ENCODE measurements around a stretch of chr9.

- RRBS, result no CpG with 5 or more reads among the region's 52 CpGs
Observed at GRCh38 chr9:136049549-136050134, 45.4 kb downstream of the NACC2 start.

DNA sequence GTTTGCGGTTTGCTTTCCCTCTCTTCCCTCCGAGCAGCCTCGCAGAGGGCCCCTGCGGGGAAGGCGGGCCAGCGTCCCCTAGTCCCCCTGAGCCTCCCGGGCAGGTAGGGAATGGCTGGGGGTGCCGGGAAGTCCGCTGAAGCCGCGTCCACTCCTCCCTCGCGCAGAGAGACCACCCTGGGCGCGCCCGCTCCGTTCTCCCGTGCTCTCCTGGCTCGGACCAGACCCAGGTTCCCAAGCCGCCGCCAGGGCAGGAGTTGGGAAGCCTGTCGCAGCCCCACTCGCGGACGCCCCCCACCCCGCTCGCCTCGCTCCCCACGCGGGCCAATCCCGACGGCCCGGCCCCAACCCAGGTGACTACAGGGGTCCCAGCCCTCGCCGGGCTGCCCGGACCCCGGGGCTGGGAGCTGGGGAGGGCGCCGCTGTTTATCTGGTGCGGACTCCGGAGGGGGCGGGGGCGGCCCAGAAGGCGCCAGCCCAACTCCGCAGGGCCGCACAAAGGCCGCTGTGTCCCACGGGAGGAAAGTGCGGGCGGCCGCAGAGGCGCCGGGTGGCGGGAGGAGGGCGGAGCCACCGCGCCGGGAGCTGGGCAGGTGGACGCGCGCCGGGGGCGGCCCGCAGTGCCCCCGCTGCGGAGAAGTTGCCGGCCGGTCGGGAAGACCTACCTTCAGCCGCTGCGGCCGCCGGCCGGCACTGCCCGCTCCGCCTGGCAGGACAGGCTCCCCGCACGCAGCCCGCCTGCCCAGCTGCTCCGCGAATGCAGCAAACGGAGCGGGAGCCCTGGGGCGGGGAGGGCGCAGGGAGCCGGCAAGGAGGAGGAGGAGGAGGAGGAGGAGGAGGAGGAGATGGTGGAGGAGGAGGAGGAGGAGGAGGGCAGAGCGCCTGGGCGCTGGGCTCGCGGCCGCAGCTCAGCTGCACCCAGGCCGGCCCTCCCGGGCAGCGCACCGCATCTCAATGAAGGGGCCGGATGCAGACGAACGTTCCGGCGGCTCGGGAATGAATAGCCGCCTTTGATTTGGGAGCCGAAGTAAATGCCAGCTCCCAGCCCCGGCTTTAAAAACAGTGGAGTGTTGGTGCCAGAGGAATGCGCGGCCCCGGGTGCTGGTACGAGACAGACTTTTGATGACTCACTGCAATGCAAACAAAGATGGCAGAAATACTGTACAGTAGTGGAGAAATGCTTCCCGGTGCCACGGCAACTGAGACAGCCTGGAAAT, 43.6 kb downstream of the NACC2 start:
- RRBS, result no CpG with 5 or more reads among the region's 110 CpGs

DNA sequence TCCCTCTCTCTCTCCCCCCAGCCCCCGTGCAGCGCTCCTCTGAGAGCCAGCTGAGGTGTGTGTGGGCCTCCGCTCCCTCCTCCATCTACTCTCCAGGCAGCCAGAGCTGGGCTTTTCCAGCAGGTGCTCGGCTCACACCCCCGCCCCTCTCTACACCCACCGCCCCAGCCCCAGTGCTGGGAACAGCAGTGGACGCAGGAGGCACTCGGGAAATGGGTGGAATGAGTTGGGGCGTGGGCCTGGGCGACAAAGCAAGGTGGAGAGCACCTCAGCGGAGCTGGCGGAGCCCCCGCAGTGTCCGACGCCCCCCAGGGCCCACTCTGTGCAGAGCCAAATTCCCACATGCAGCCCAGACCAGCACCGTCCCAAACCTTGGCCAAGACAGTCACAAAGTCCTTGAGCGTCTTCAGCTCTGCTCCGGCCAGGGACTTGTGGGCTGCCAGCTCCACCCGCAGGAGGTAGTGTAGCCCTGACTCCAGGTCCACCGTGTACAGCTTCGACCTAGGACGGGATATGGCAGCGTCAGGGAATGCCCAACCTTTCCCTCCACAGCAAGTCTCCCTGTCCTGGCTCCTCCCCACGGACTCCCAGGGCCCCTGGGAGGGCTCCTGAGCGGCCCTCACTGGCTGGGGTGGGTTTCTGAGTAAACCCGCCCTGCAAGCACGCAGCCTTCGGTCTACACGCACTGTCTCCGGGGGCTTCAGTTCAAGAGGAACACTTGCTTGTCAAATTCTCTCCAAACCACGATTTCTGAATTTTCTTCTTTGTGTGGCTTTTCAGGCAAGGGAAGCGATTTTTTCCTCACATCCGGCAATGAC, 13.6 kb upstream of the LHX3 start:
- RRBS, result no CpG with 5 or more reads among the region's 33 CpGs

- RRBS, result 93% methylated on average over 4 of the region's 23 CpGs
Observed at GRCh38 chr9:136225110-136225766, 20.3 kb upstream of the LHX3 start.

DNA sequence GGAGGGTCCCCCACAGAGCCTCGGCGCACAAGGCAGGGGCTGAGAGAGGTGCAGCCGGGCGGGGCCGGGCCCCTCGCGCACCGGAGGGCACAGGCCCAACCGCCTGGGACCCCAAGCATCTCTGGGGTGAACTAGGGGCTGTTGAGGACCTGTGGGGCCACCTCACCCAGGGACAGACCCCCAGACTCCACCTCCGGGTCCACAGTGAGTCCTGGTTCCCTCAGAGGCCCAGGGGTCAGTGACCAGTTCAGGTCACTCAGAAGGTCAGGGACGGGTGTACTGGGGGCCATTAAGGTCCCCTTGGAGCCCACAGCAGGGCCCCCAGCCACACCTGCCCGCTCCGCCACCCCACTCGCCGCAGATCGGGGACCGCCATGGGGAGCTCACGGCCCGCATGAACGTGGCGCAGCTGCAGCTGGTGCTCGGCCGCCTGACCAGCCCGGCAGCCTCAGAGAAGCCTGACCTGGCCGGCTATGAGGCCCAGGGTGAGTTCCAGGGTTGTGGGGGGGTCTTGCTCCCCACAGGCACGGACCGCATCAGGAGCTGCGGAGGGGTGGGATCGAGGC, 13.3 kb downstream of the GPSM1 start:
- RRBS, result 83% methylated on average over 3 of the region's 29 CpGs

- RRBS, result 100% methylated on average over 2 of the region's 20 CpGs
Observed at GRCh38 chr9:136344249-136344924, 17.0 kb downstream of the GPSM1 start.

GRCh38 chr9:136408716-136409198, 1.7 kb downstream of the ENTR1 start:
- RRBS, result no CpG with 5 or more reads among the region's 7 CpGs

DNA sequence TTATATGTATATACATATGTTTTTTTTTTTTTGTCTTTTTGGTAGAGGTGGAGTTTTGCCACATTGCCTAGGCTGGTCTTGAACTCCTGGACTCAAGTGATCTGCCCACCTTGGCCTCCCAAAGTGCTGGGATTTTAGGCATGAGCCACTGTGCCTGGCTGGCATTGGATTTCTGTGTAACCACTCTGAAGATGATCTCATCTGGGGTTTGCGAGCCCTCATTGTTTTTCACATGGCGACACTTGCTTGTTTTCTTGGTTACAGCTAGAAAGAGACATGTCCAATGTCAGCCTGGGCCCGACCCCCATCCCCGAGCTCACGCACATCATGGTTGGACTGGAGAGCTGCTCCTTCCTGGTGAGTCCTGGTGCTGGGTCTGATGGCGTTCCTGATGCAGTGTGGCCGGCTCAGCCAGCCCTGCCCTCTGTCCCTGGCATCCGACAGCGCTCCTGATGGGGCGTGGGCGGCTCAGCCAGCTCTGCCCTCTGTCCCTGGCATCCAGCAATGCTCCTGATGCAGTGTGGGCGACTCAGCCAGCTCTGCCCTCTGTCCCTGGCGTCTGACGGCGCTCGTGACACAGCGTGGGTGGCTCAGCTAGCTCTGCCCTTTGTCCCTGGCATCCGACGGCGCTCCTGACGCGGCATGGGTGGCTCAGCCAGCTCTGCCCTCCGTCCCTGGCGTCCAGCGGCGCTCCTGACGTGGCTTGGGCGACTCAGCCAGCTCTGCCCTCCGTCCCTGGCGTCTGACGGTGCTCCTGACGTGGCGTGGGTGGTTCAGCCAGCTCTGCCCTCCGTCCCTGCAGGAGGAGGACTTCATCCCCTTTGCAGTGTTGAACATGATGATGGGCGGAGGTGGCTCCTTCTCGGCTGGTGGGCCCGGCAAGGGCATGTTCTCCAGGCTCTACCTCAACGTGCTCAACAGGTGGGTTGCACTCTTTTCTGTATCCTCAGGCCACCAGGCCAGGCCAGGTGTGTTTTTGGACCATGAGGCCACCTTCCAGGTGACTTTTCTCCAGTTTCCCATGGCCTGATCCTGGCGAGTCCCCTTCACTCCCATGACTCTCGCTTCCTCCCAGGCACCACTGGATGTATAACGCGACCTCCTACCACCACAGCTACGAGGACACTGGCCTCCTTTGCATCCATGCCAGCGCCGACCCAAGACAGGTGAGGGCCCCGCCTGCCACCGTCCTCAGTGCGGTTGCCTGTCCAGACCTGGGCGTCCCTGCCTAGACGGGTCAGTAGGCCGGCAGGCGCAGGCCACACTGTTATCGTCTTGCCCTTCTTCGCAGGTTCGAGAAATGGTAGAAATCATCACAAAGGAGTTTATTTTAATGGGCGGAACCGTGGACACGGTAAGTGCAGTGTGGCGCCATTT, 7.8 kb downstream of the PMPCA start:
- RRBS, result no CpG with 5 or more reads among the region's 59 CpGs

- RRBS, result no CpG with 5 or more reads among the region's 25 CpGs
Observed at GRCh38 chr9:136459666-136460159, 20.1 kb upstream of the INPP5E start.

DNA sequence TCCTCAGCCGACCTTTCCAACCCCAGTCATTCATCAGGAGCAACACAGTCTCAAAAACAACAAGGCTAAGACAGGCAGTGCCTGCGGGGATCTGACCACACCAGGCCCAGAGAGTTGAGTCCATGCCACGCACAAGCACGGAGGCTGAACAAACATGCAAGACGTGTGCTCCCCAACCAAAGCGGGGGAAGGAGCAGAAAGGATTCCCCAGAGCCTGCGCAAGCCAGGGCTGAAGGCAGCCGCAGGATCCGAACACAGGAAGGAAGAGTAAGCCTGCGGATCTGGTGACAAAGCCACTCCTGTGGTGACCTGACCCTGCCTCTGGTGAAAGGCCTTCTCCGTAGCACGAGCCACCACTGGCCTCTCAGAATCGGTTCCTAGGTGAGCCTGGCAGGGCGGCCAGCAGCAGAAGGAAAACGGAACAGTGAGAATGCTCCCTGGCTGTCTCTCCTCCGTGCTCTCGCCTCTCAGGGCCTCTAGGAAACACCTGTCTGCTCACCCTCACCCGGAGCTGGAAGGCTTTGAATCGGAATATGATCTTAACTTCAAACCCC, 12.8 kb downstream of the SEC16A start:
- RRBS, result no CpG with 5 or more reads among the region's 19 CpGs

- RRBS, result 89% methylated on average over 4 of the region's 20 CpGs
Observed at GRCh38 chr9:136534185-136534769, 11.6 kb downstream of the NOTCH1 start.

DNA sequence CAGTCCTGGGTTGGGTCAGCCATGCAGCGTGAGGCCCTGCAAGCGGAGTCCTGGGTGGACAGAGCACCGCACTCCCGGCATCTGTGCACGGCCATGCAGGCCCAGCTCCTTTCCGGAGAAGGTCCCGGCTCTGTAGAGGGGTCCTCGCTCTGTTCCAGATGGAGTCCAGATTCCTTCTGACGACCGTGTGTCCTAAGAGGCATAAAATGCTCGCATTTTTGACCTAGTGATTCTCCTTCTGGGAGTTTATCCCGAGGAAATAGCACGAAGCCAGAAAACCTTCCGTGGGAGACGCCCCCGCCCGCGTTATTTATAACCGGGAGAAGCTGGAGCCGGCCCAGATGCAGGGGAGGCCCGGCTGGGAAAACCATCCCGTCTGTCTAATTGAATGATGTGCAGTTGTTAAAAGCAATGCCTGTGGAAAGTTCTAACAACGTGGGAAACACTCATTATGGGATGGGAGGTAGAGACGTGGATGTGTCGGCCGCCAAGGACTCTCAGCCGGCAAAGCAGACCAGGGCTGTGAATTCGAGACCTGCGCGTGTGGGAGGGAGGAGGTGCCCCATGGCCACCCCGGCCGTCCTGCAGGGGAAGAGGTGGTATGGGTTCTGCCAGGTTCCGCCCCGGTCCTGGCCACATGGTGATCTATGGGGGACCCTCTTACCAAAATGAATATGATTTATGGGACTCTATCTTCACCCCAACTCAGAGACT, 19.5 kb upstream of the NOTCH1 start:
- RRBS, result 56% methylated on average over 9 of the region's 34 CpGs

DNA sequence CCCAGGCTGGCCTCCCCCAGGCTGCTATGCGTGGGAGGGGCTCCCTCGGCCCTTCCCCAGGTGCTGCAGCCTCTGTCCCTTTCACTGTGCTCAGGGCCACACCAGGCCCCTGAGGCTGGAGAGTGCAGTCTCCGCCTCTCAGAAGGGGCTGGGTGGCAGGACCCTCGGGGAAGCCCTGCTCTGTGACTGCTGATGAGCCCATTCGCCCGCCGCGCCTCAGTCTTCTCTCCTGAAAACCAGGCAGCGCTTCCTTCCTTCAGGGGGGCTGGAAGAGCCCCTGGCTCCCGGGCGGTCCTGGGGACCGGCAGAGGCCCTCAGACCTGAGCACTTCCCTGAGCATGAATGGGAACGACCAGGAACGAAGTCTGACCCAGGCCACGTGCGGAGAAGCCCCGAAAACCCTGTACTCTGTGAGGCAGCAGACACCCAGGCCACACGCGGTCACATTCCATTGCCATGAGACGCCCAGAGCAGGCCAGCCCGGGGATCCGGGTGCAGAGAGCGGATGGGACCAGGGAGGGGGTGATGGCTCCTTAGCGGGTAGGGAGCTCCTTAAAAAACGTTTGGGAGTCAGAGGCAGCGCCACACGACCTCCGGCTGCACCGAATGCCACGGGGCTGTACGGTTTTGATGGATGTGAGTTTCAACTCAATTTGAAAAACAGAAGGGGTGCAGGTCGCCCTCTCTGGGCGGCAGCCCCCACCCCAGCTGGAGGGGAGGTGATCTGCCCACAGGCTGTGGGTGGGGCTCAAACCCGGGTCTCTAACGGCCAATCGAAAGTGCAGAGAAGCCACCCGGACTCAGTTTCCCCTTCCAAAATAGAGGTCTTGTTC, 22.1 kb upstream of the NOTCH1 start:
- RRBS, result 60% methylated on average over 3 of the region's 37 CpGs

DNA sequence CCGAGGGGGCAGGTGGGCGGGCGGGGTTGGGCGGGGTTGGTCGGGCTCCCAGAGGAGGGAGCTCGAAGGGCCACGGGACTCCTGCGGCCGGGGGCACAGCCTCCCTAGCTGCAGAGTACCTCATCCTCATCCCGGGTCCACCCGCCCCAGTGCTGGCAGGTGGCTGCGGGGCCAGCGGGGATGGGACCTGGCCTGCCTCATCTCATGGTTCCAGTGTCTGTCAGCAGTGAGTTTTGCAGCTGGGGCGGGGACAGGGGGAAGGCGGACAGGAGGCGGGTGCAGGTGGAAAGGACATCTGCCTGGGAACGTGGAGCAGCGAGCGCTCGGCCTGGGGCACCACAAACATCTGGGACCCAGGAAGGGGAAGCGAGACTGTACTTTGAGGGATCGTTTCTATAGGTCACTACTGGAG, 56.3 kb upstream of the NOTCH1 start:
- RRBS, result 25% methylated on average over 1 of the region's 22 CpGs

GRCh38 chr9:136615187-136616016, 47.3 kb upstream of the EGFL7 start:
- RRBS, result 98% methylated on average over 3 of the region's 23 CpGs

GRCh38 chr9:136626609-136627023, 36.1 kb upstream of the EGFL7 start:
- RRBS, result no CpG with 5 or more reads among the region's 11 CpGs

GRCh38 chr9:136668359-136669554, 6.0 kb downstream of the EGFL7 start:
- RRBS, result 68% methylated on average over 12 of the region's 39 CpGs

- RRBS, result 17% methylated on average over 2 of the region's 16 CpGs
Observed at GRCh38 chr9:136713405-136714094, 1.2 kb downstream of the DIPK1B start.

DNA sequence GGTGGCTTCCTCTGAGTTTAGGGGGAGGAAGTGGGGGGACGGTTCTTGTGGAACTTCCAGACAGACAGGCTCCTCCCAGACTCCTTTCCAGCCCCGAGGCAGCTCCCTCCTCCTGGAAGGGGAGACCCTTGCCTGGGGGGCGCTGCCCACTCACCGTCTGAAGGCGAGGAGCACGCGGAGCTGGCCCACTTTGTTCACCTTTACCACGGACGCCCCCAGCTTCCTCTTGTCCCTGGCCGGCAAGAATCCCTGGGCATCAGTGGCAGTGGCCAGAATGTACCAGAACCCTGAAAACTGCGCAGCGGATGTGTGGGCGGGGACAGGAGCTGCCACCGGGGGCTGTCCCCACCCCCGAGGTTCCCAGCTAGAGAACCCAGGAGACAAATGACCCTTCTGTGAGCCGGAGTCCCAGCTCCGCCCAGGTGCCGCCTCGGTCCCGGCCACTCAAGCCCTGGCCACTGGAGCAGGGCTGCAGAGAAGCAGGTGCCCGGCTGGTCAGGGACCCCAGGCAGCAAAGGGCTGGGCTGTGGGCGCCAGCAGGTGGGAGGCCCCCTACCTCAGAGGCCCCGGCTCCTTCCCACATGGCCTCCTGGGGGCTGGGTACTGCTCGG, 908 bp downstream of the LCN10 start:
- RRBS, result 43% methylated on average over 11 of the region's 24 CpGs

DNA sequence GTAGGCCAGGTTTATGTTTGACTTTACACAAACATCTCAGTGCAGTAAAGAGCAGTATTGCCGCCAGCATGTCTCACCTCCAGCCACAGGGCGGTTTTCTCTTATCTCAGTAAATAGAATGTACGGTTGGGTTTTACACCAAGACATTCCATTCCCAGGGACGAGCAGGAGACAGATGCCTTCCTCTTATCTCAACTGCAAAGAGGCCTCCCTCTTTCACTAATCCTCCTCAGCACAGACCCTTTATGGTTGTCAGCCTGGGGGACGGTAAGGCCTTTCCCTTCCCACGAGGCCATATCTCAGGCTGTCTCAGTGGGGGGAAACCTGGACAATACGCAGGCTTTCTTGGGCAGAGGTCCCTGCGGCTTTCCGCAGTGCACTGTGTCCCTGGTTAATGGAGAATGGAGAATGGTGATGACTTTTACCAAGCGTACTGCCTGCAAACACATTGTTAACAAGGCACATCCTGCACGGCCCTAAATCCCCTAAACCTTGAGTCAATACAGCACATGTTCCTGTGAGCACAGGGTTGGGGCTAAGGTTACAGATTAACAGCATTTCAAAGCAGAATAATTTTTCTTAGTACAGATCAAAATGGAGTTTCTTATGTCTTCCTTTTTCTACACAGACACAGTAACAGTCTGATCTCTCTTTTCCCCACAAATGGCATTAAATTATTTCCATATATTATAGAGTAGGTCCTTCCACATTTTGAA, 1.9 kb upstream of the TMEM141 start:
- RRBS, result no CpG with 5 or more reads among the region's 11 CpGs

Measured in cardiac fibroblast (primary cell).